ENCODE results near the gene CBLIF.

- RRBS, result no CpG with 5 or more reads among the region's 6 CpGs
Measured at GRCh38 chr11:59670098-59670500, 1.3 kb upstream of the PATL1 start.

- RRBS, result no CpG with 5 or more reads among the region's 10 CpGs
Measured at GRCh38 chr11:59793105-59793693, 17.4 kb downstream of the MRPL16 start.

DNA sequence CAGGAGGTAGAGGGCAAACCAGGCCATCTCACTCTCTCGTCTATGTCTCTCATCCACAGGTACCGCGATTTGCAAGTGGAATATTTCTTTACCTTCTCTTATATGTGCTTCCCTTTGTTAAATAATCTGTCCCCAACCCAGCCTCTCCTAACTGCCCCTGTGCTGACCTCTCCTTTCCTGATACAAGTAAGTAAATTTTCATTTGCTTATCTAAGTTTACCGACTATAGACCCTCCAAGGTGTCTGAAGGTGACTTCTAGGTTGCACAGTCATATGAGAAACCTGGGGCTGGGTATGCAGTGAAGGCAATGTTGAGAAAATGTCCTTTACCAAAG is at the start of gene CBLIF:
Gene CBLIF, minus strand, starts transcription at position 73 of the 335 bp plus-strand sequence.
- RRBS, result no CpG with 5 or more reads among the region's 4 CpGs

DNA sequence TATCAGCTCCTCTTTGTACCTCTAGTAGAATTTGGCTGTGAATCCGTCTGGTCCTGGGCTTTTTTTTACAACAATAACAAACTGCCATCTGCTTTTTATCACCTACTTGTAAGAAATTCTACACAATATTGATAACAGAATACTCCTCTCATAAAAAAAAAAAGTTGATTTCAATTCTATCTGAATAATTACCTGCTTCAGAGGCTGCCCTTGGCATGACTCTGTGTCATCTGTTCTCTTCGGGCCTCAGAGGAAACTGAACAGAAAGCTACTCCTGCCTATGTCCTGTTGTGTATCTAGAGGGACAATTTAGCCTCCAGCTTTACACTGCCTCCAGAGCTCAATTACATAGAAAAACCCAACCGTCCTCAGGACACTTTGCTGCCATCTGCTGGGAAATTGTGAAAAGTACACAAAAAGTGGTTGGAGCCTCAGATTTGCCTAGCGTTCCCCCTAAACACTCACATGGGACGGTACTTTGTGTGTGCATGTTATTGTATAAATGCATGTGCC is 8.4 kb upstream of the MS4A4E start:
- RRBS, result no CpG with 5 or more reads among the region's 5 CpGs

DNA sequence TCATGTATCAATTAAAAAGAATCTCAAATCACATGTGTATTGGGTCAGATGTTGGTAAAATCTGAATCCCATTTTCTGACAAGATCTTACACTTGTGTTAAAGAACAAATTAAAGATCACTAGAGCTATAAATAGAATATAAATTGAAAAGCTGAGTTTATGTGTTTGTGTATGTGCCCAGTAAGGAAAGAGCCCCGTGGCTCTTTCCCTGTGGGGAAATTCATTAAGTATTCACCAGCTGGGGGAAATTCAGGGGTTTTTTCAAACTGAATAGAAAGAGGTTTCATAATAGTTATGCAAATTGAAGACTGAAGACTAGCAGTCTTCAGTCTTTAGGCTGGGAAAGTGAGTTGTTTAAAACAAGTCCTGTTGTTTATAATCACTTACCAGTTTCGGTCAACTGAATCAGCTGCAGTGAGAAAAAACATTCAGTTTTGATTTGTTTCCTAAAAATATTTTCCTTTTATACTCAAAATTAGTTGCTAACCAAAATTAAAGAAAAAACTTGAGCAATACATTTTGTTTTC is 11.3 kb upstream of the MS4A7 start:
- RRBS, result no CpG with 5 or more reads among the region's 2 CpGs

- RRBS, result no CpG with 5 or more reads among the region's 9 CpGs
Measured at GRCh38 chr11:60843077-60843727, 1.3 kb downstream of the CCDC86 start.

DNA sequence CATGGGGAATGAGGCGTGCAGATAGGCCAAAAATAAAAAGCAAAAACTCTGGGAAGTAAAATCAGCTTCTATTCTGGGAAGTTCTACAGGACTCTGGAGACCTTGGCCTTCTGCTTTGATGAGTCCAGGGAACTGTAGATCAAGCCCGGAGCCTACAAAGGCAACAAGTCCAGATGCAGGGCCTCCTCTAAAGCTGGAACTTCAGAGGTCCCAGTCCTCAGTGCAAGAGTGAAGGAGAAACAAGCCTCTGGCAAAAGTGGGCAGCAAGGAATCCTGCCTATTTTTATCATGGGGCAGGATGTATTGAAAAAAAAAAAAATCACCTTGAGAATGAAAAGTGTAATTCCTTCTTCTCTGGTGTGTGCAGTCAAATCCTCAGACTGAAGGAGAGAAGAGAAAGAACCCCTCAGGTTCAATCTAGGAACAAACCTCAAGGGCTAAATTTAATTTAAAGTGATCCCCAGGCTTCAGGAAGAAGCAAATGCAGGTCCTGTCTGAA is 11.5 kb downstream of the ZP1 start:
- RRBS, result no CpG with 5 or more reads among the region's 2 CpGs

GRCh38 chr11:60911971-60912372 is 2.0 kb upstream of the TMEM109 start:
- RRBS, result no CpG with 5 or more reads among the region's 2 CpGs

GRCh38 chr11:60925260-60925855 is 1.1 kb downstream of the TMEM132A start:
- RRBS, result no CpG with 5 or more reads among the region's 11 CpGs

- RRBS, result 71% methylated on average over 6 of the region's 23 CpGs
Measured at GRCh38 chr11:60927235-60928156, 3.2 kb downstream of the TMEM132A start.

- RRBS, result no CpG with 5 or more reads among the region's 13 CpGs
Measured at GRCh38 chr11:61027272-61027959, 55.9 kb downstream of the CD6 start.

DNA sequence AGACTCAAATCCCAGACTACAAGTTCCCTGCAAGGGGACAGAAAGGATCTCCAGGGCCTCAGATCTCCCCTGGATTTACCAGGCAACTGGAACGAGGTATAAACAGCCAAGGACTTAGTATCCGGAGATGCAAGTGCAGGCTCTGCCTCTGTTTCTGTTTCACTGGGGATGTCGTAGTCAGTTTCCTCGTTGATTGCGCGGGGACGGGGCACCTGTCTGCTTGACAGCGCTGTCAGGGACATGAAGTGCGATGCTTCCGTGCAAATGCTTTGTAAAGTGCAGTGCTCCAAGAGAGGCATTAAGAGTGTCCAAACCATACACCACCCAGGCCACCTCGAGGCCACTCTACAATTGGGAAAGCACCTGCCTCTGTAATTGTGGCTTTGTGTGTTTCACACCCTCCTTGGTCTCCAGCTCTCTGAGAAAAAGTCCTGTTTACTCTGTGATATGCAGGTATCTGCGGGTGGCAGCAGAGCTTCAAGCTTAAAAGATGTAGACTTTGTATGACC is 18.7 kb upstream of the CD5 start:
- RRBS, result no CpG with 5 or more reads among the region's 12 CpGs

DNA sequence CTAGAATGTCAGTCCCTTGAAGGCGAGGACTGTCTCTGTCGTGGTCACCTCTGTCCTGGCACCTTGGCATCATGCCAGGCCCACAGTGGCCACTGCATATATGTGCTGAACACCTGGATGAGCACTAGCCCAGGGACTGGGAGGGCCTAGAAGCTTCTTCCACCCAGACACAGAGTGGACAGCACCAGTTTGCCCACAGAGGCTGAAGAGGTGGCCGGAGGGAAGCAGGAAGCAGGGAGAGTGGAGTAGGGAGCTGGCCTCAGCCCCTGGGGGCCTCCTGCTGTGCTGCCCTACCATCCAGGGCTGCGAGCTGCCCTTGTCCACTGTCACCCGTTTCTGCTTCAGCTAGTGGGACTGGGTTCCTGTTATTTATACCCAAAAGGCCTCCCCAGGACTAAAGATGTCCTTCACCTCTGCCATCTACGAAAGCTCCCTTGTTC is 28.5 kb downstream of the VPS37C start:
- RRBS, result no CpG with 5 or more reads among the region's 6 CpGs

DNA sequence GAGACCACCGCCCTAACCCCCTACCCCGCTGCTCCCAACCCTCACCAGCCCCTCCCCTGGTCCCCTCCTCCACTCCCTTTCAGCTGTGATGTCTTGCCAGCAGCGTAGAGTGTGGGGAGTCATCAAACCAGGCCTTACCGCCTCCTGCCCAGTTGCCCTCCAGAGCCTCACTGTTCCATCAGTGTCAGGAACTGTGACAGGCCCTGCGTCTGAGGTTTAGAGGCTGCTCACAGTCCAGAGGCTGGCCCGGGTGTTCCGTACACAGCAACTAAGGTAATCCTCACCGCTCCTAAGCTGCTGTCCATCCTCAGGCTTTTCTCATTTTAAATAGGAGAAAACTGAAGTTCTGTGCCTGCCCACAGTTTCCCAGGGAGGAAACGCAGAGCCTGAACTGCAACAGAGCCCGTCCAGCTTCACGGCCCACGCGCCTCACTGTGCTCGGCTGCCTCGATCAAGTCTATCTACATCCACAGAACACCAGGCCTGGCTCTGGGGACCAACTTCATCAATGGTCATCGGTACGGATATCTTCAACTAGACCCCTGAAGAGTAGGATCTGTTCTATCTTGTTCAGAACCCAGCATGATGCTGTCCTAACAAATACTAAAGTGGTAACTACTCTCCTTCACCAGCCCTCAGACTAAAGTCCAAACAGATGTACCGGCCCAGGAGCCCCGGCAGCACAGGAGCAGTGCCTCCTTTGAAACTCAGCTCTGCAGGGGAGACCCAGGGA is 10.4 kb downstream of the VPS37C start:
- RRBS, result no CpG with 5 or more reads among the region's 19 CpGs

- RRBS, result no CpG with 5 or more reads among the region's 8 CpGs
Measured at GRCh38 chr11:61267418-61267920, 26.5 kb downstream of the PGA5 start.

- RRBS, result no CpG with 5 or more reads among the region's 6 CpGs
Measured at GRCh38 chr11:61297651-61298323, 2.7 kb upstream of the VWCE start.

DNA sequence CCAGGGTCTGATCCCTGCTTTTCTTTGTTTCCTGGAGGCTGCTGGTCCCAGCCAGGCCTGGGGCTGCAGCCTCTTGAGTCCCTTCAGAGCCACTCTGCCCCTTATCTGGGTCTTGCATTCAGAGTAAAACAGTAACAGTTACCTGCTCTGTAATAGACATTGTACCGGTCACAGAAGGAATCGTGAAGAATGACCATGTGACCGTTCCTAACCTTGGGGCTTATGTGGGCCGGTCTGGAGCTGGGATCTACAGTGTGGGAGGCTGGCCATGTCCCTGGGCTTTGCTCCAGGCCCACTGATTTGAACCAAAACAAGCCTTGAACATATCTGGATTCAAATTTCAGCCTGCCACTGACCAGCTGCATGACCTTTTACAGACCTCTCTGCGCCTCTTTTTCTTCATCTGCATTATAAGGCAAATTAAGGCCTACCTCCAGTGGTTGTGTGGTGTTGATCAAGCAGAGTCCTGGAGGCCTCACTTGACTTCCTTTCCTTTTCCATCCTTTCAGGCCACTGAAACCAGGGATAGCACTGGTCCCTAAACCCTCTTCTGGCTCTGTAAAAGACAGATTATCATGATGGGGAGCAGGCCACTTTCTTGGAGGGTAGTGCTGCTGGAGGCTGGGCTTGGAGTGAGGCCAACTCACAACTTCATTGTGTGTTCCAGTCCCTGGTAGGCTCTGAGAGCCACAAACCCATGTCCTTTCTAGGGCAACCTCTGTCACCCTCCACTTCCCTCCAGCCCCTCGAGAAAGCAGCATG is 2.0 kb downstream of the TKFC start:
- RRBS, result 50% methylated on average over 2 of the region's 6 CpGs

- RRBS, result 91% methylated on average over 22 of the region's 26 CpGs
Measured at GRCh38 chr11:61338935-61339476, 6.0 kb downstream of the TKFC start.

GRCh38 chr11:61513231-61514272 is 5.0 kb downstream of the LRRC10B start:
- RRBS, result no CpG with 5 or more reads among the region's 26 CpGs

- RRBS, result 100% methylated on average over 1 of the region's 29 CpGs
Measured at GRCh38 chr11:61529336-61530306, 21.1 kb downstream of the LRRC10B start.